ENCODE results near the gene MAFF.

GRCh38 chr22:37552062-37552432 is 8.2 kb upstream of the CDC42EP1 start:
- RRBS: no CpG with 5 or more reads among the region's 3 CpGs

GRCh38 chr22:37563051-37563746 is 2.9 kb downstream of the CDC42EP1 start:
- RRBS: no CpG with 5 or more reads among the region's 10 CpGs

- RRBS: no CpG with 5 or more reads among the region's 15 CpGs
Measured at GRCh38 chr22:37563747-37564818, 3.8 kb downstream of the CDC42EP1 start.

DNA sequence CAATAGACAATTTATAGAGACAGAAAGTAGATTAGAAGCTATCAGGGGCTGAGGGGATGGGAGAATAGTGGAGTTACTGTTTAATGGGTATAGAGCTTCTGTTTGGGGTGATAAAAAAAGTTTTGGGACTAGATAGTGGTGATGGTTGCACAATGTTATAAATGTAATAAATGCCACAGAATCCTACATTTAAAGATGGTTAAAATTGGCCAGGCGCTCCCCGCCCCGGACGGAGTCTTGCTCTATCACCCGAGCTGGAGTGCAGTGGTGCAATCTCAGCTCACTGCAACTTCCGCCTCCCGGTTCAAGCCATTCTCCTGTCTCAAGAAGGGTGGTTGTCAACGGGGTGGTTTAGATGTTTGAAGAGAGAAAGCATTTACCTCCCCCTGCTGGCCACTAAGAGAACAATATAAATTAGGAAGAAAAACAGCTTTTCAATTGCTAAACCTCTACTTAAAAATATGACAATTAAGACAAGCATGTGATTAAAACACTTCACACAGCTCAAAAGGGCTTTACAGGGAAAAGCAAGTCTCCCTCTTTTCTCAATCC is 12.5 kb upstream of the LGALS2 start:
- RRBS: 2% methylated on average over 3 of the region's 8 CpGs

- RRBS: no CpG with 5 or more reads among the region's 10 CpGs
Measured at GRCh38 chr22:37607516-37607831, 1.2 kb upstream of the GGA1 start.

GRCh38 chr22:37636296-37637162 is 2.9 kb upstream of the SH3BP1 start:
- RRBS: no CpG with 5 or more reads among the region's 6 CpGs

DNA sequence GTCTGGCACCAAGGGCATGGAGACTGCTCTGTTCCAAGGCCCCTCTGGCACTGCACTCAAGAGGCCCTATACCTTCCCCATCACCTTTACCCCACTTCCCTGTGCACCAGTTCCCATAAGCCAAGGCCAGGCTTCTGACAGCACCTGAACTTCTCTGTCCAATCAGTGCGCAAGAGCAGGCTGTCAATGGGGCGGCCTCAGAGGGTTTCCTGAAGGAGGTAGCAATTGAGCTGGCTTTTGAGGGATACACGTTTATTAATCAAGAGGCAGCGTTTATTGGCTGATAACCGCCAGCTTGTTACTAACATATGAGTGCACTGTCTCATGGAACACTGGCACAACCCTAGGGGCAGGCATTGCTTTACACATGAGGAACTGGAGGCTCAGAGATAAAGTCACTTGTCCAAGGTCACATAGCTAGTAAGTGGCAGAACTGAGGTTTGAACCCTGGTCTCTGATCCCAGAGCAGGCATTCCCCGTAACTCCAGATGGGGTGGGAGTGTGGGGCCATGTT is 2.2 kb downstream of the SH3BP1 start:
- RRBS: no CpG with 5 or more reads among the region's 6 CpGs

- RRBS: no CpG with 5 or more reads among the region's 17 CpGs
Measured at GRCh38 chr22:37644737-37645344, 5.4 kb downstream of the SH3BP1 start.

GRCh38 chr22:37686807-37687223 is 672 bp downstream of the NOL12 start:
- RRBS: no CpG with 5 or more reads among the region's 10 CpGs

- RRBS: under 1% methylated on average over 7 of the region's 44 CpGs
Measured at GRCh38 chr22:37746724-37747843, 50.2 kb downstream of the TRIOBP start.

DNA sequence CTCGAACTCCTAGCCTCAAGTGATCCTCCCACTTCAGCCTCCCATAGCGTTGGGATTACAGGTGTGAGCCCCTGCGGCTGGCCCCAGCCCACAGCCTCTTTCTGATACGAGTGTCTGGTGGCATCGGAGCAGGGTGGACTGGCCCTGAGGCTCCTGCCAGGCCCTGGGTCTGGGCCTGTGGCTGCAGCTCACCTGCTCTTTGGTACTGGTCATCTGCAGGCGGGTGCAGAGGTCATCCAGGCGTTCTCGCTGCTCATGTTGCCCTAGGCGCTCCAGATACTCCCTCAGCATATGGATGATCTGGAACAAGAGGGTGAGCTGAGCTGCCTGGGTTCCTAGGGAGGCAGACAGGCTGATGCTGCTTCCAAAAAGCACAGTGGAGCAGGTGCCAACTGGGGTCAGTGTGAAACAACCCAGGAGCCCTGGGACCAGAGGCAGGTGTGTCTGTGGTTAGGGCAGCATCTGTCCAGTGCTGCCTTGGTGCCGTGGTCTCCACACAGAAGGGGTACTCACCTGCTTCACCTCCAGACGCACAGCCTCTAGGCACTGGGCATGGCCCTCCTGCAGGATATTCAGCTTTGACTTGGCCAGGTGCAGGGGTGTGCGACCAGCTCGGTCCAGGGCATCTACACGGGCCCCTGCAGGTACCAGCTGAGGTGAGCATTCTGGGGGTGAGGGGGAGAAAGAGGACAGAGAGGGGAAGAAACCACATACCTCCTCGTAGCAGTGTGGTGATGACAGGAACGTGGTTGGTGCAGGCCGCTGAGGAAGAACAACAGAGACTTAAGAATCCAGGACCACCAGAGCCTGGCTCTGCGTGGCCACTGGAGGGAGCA is 9.5 kb downstream of the GALR3 start:
- RRBS: no CpG with 5 or more reads among the region's 18 CpGs

GRCh38 chr22:37842168-37842613 is 1.9 kb downstream of the ANKRD54 start:
- RRBS: no CpG with 5 or more reads among the region's 6 CpGs

DNA sequence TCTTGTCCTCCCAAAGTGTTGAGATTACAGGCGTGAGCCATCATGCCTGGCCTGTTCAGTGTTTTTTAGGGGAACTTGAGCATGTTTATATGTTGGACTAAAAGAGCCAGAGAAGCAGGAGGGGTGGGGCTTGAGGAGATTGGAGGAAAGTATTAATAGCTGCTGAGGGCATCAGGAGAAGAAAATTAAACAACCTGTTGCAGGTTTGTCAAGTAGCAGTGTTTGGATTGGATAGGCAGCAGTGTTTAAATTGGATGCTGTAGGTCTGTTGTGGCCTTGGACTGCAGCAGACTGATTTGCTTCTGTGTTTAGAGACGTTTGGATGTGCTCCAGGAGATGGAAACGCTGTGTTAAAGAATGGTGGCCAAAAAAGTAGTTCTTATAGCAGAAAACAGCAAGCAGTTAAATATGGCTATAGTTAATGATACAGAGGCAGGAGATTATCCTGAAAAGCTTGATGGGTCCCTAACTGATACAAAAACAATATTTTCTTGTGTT is 5.7 kb downstream of the EIF3L start:
- RRBS: no CpG with 5 or more reads among the region's 3 CpGs

DNA sequence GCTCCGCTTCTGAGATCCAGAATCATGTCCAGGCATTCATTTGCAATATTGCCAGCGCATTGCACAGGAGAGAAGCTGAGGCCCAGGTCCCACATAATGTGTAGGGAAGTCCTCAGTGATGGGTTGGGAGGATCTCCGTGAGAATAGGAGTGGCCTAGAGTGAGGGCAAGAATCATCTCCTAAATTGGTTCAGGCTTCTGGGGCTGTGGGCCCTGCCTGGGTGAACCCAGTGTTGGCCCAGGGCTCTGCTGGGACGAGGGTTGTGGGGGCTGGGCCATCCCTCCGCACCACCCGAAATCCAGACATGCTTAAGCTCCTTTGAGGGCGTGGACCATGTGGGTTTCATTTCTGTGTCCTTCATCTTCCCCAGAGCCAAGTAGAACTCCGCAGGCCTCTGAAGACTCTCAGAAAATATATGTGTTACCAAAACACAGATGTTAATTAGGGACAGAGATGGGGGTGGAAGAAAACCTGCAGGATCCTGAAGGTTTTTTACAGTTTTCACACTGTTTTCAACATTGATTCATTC is 3.7 kb downstream of the MICALL1 start:
- RRBS: no CpG with 5 or more reads among the region's 8 CpGs

DNA sequence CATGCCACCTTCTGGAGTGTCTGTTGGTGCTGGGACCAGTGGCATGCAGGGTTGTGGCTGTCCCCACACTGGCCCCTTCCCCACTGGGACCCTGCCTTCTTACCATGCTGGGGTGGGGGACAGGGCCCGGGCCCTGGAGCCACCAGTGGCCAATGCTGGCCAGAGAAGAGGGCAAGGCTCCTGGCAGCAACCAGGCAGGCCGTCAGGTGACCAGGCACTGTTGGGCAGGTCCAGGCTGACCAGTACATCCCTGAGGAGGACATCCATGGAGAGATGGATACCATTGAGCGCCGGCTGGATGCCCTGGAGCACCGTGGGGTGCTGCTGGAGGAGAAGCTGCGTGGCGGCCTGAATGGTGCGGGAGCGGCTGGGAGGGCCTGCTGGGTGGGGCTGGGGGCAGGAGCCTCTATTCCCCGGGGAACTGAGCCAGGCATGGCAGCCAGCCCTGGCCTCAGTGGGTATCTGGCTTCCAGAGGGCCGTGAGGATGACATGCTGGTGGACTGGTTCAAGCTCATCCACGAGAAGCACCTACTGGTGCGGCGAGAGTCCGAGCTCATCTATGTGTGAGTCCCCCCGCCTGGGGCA is 21.0 kb downstream of the C22orf23 start:
- RRBS: no CpG with 5 or more reads among the region's 16 CpGs

DNA sequence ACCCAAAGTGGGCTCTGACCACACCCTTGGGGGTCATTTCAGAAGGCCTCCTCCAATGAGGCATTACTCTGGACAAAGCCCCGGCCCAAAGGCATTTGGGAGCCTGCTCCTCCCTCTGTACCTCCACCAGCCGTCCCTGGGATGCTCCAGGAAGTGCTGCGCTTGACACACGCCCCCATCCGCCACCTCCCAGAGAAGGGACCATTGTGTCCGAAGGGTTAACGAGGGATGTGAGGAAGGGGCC is 31.8 kb upstream of the SOX10 start:
- RRBS: no CpG with 5 or more reads among the region's 7 CpGs

GRCh38 chr22:38017486-38018210 is 33.3 kb upstream of the SOX10 start:
- RRBS: no CpG with 5 or more reads among the region's 10 CpGs

DNA sequence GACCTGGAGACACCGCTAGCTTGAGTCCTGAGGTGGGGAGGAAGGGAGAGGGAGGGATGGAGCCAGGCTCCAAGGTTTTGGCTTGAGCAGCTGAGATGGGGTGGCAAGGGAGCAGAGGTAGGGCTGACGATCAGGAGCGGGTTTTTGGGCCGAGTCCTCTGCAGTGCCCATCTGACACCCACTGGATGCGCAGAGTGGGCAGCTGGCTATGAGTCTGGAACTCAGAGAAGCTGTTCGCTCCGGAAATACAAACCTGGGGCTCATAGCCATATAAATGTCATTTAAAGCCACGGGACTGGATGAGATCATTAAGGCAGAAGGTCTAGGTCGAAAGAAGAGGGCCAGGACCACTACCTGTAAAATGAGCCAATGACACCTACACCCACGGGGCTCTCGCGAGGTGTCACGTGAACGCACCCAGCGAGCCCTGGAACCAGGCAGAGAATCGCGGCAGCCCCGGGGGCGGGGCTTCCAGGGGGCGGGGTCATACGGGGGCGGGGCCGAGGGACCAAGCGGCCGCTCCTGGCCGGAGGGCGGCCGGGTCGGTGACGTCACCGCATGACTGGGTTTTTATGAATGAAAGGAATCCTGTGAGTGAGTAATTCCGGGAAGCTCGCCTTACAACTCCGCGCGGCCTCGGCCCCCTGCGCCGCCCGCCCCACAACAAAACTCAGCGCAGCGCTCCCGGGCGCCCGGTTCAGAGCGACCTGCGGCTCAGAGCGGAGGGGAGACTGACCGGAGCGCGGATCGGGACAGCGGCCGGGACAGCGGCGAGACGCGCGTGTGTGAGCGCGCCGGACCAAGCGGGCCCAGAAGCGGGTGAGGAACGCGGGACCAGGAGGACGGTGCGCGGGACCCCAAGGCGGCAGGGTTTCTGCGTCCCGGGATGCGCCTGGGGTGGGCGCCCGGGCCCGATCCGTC is at the start of gene MAFF:
TSS of gene MAFF (plus strand) at position 601 of the 921 bp plus-strand sequence.
- RRBS: under 1% methylated on average over 41 of the region's 77 CpGs

GRCh38 chr22:38221182-38221523 is 19.4 kb downstream of the MAFF start:
- RRBS: no CpG with 5 or more reads among the region's 15 CpGs

- RRBS: no CpG with 5 or more reads among the region's 10 CpGs
Measured at GRCh38 chr22:38230114-38230499, 28.3 kb downstream of the MAFF start.

Data from AG09319 (cell line).